H7 (cell line): ENCODE data around the genes CCDC40 and ENDOV.

DNA sequence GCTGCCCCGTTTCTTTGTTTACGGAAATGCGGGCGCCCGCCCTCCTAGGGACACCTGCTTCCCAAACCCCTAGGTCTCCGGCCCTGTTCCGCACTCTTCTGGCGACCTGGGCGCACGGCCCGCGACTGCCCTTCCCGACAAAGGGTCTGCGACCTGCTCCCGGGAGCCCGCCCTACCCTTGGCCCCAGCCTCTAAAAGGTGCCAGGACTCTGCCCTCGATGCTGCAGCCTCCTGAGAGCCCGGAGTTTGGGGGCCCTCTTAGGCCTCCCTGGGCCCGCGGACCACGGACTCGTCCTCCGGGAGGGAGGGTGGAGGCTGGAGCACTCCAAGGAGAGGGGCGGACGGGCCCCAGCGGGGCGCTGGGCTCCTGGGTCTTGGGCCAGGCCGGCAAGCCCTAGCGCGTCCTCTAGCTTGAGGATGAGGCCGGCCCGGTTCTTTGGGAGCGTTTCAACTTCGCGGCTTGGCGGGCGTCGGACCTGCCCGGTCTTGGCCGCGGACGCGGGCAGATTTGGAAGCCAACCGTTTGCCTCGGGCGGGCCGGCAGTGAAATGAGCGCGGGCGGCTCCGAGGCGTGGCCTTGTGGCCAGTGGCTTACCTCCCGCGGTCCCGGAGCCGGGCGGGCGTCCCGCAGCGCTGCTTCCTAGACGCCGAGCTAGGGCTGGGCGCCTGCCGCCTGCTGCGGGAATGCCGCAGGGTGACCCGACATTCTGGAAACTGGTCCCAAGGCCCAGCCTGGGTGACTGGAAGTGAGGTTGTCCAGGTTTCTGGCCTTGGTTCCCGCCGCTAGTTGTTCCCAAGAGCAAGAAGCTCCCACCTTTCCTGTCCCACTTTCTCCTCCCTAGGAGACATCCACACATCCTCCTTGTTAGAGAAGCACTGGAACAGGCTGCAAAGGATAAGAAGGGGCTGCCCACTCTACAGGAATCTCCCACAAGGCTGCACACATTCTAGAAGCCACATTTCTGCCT, 4.2 kb upstream of the CBX8 start:
- RAMPAGE, long total RNA, result no peak

DNA sequence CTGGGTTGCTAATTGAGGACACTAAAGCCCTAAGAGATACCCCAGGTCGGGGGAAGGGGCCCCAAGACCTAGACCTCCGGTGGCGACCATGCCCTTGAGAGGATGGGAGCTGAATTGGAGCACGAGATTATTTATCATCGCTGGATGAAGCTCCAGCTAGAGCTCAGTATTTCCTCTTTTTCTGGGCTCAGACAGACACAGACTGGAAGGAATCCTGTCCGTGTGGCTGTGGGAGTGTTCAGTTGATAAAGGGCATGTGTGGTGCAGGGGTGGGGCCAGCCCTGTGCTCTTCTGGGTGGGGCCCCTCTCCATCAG, 6.3 kb upstream of the CBX4 start:
- RAMPAGE, long total RNA, result no peak

GRCh38 chr17:79935348-79935845, 96.2 kb upstream of the CBX4 start:
- RAMPAGE, long total RNA, result no peak

DNA sequence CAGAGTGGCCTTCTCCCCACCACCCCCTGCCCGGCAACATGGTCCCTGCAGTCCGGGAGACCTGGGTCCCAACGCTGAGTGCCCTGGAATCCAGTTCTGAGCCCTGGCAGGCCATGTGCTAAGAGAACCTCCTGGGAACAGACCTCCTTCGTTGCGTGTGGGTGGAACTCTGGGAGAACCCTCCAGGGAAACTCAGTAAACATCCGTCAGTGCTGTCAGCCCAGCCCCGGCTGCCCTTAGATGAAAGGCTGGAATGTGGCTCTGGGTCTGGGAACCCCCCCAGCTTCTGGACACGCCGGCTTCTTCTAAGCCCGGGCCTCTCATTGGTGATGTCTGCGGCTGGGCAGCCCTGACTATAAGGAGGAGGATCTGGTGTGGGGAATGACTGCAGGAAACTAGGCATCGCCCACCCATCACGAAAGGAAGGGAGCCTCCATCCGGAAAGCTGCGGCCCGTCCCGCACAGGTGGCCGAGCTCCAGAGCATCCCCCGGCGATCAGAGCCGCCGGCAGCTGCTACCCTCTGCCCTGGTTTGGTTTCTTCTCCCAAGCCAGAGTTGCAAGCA, 83.7 kb downstream of the TBC1D16 start:
- RAMPAGE, long total RNA, result no peak

- RAMPAGE, long total RNA, result no peak
Measured at GRCh38 chr17:79977882-79978466, 57.7 kb downstream of the TBC1D16 start.

GRCh38 chr17:79991157-79991990, 44.3 kb downstream of the TBC1D16 start:
- RAMPAGE, long total RNA, result no peak

DNA sequence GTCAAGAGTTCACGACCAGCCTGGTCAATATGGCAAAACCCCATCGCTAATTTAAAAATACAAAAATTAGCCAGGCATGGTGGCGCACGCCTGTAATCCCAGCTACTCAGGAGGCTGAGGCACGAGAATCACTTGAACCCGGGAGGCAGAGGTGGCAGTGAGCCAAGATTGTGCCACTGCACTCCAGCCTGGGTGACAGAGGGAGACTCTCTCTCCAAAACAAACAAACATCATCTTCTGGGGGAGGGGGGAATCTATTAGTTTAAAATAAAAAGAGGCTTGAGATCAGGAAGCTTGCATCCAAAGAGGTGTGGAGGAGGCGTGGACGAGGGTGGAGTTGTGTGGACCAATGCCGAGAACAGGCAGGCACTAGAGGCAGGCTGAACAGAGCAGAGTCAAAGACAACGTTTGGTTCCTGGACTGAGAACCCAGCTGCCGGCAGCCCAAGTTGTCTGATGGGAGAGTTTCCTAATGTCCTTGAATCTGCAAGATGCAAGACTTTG, 9.4 kb downstream of the TBC1D16 start:
- RAMPAGE, long total RNA, result no peak

DNA sequence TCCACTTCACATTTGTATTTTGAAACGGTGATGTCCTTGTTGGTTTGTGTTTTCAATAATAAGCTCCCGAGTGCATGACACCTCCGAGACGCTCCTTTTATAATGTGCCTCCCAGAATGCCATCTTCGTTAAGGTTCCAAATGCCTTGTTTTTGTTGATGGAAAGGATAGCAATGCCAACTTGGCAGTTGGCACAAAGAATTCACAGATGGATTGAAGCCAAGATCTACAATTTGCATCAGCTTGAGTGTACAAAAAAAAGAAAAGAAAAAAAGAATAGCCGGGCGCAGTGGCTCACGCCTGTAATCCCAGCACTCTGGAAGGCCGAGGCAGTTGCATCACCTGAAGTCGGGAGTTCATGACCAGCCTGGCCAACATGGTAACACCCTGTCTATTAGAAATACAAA, 7.7 kb downstream of the TBC1D16 start:
- RAMPAGE, long total RNA, result no peak

- RAMPAGE, long total RNA, result no peak
Measured at GRCh38 chr17:80036205-80037194, at the start of gene CCDC40. TSS of gene CCDC40 (plus strand) at chr17:80036642.

- RAMPAGE, long total RNA, result no peak
Measured at GRCh38 chr17:80070794-80071999, 30.2 kb upstream of the GAA start.

GRCh38 chr17:80138927-80139466, 7.9 kb downstream of the EIF4A3 start:
- RAMPAGE, long total RNA, result no peak

DNA sequence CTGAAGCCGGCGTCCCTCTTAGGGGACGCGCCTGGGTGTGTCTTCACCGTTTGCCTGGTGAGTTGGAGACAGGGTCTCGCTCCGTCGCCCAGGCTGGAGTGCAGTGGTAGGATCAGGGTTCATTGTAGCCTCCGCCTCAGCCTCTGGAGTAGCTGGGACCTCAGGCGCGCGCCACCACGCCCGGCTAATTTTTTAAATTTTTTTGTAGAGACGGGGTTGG, 697 bp upstream of the EIF4A3 start:
- RAMPAGE, long total RNA, result no peak

GRCh38 chr17:80198447-80198930, 21.6 kb downstream of the SGSH start:
- RAMPAGE, long total RNA, result no peak

DNA sequence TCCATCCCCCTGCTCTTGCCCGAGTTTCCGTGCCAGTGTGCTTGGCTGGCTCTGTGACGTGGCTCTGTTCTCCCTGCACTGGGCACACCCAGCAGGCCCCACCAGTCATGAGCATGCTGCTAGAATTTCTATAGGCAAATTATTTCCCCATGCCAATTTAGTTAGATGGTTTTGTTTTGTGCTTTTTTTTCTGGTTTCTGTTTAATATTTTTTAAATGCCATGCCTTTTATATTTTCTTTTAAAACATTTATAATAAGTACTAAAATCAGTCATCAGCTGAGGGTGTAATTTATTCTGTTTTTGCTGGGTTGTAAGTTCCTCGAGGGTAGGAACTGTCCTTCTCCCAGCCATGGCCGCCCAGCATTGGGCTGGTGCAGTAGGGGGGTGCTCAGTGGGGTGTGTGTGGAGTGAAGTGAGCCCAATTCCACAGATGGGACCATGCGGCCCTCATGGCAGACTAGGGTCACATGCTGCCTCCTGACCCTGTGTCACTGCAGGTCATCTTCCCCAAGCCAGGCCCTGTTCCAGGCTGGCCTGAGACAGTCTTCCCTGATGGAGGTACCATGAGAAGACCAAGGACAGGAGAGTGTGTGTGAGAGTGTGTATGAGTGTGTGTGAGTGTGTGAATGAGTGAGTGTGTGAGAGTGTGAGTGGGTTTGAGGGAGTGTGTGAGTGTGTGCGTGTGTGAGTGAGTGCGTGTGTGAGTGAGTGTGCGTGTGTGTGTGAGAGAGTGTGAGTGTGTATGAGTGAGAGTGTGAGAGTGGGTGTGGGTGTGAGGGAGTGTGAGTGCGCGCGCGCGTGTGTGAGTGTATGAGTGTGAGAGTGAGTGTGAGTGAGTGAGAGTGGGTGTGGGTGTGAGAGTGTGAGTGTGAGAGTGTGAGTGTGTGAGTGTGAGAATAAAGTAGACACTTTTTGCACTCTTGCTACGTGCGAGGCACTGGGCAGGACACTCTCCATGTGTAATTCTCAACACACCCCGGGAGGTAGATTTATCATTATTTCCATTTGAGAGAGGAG, 3.7 kb downstream of the SLC26A11 start:
- RAMPAGE, long total RNA, result no peak

GRCh38 chr17:80345432-80345784, 69.6 kb upstream of the ENDOV start:
- RAMPAGE, long total RNA, result no peak

- RAMPAGE, long total RNA, result start-site peak on the plus strand at chr17:80415164-80415189, 33 reads
Measured at GRCh38 chr17:80414932-80415818, at the start of gene ENDOV. TSS of gene ENDOV (plus strand) at chr17:80415167.

GRCh38 chr17:80419421-80419747, 4.4 kb downstream of the ENDOV start:
- RAMPAGE, long total RNA, result no peak

- RAMPAGE, long total RNA, result no peak
Measured at GRCh38 chr17:80450222-80450719, 26.1 kb downstream of the NPTX1 start.

DNA sequence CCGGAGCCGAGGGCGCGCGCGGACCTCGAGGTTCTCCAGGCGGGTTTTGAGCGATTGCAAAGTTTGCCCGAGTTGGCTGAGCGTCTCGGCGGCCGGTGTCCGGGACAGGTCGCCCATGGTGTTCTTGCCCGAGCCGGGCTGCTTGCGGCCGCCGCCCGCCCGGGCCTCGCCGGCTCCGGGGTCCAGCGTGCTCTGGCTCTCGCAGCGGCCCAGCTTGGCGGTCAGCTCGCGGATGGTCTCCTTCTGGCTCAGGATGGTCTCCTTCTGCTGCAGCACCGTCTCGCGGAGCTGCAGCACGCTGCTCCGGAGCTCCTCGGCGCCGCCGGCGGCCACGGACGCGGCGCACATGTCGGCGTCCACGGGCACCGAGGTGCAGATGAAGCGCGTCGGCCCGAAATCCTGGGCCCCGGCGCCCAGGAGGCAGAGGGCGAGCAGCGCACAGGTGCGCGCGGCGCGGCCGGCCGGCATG, 394 bp downstream of the NPTX1 start:
- RAMPAGE, long total RNA, result no peak

GRCh38 chr17:80477008-80477431, 613 bp upstream of the NPTX1 start:
- RAMPAGE, long total RNA, result no peak